IMR-90 (cell line): Measurements from ENCODE around the genes MEIOB, CCNF and PDPK1.

DNA sequence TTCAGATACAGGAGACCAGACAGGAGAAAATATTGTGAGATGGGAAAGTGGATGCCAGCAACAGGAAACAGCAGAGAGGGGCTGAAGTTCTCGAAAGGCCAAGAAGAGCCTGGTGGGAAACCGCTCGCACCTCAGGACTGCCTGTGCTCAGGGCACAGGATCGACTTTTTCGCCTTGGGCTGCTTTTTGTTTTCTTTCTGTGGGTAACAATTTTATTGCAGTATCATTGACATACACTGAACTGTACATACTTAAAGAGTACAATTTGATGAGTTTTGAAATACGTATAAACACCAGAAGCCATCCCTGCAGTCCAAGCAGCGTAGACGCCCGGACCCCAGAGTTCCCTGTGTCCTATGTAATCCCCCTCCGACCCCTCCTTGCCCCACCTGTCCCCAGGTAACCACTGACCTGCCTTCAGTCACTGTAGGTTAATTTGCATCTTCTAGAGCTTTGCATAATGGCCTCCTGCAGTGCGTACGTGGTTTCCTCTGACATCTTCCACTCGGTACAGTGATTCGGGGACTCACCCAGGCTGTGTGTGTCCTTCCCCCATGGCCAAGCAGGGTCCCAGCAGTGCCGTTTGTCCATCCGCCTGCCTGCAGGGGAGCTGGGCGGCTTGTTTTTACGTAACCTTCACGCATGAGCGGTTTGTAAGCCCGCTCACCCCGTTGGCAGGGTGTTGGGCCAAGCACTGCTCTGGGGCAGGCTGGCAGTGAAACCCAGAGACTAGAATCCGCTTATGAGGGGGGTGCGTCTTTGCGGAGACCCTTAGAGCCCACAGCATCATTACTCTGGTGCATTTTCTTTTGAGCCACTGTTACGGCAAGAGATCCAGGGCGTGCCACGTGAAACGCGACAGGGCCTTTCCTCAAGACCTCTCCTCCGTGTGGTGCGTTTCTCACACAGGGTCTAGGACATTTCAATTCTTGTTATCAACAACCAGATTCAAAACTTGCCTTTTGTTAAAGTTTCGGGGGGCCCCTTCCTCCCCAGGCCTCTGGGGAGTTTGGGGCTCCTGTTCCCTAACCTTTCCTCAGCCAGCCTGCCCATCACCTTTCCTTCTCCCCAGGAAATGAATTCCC lies 7.9 kb downstream of the MAPK8IP3 start:
- RRBS: no CpG with 5 or more reads among the region's 33 CpGs
CAGE:
- cytosol, long polyA plus RNA: no peak
- long polyA plus RNA: no peak
- nucleus, long polyA plus RNA: no peak

GRCh38 chr16:1767732-1768426 lies 3.5 kb downstream of the NME3 start:
- RRBS: no CpG with 5 or more reads among the region's 30 CpGs
CAGE:
- cytosol, long polyA plus RNA: no peak
- long polyA plus RNA: no peak
- nucleus, long polyA plus RNA: no peak

DNA sequence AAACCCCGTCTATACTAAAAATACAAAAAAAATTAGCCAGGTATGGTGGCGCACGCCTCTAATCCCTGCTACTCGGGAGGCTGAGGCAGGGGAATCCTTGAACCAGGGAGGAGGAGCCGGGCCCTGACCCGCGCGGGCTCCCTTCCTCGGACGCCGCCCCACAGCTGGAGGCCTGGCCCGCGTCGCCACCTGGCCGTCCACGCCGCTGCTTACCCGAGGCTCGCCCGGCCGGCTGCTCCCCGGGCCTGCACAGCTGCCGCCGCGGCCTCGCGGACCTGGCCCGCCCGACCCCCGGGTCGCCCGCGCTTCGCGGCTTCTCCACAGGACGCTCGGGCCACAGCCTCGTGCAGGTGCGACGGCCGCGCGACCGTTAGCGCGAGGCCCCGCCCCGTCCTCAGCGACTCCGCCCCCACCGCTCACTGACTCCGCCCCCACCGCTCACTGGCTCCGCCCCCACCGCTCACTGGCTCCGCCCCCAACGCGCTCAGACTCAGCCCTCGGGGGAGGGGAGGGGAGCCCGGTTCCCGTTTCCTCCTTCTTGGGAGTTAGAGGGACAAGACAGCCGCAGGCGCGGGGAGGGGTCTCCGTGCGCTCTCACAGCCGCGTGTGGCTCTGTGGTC lies at the start of gene MEIOB:
TSS of gene MEIOB (minus strand) at position 385 of the 620 bp plus-strand sequence.
- RRBS: 16% methylated on average over 15 of the region's 68 CpGs
CAGE:
- cytosol, long polyA plus RNA: no peak
- long polyA plus RNA: no peak
- nucleus, long polyA plus RNA: no peak

- RRBS: no CpG with 5 or more reads among the region's 17 CpGs
CAGE:
- cytosol, long polyA plus RNA: no peak
- long polyA plus RNA: no peak
- nucleus, long polyA plus RNA: no peak
Observed at GRCh38 chr16:1975928-1976521, 4.2 kb downstream of the TBL3 start.

DNA sequence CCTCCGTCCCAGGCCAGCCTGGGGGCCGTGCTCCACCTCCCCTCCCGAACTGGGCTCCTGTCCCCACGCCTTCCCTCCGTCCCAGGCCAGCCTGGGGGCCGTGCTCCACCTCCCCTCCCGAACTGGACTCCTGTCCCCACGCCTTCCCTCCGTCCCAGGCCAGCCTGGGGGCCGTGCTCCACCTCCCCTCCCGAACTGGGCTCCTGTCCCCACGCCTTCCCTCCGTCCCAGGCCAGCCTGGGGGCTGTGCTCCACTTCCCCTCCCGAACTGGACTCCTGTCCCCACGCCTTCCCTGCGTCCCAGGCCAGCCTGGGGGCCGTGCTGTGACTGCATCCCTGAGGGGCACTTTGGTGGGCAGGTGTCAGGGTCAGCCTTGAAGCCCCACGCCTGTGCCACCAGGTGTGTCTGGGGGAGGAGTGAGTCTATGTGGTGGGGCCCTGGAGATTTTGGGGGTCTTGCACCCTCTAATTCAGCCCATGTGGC lies 7.9 kb downstream of the NHERF2 start:
- RRBS: no CpG with 5 or more reads among the region's 18 CpGs
CAGE:
- cytosol, long polyA plus RNA: no peak
- long polyA plus RNA: no peak
- nucleus, long polyA plus RNA: no peak

GRCh38 chr16:2087904-2088867 lies 40.4 kb downstream of the TSC2 start:
- RRBS: 75% methylated on average over 1 of the region's 40 CpGs
CAGE:
- cytosol, long polyA plus RNA: no peak
- long polyA plus RNA: no peak
- nucleus, long polyA plus RNA: no peak

- RRBS: no CpG with 5 or more reads among the region's 10 CpGs
CAGE:
- cytosol, long polyA plus RNA: no peak
- long polyA plus RNA: no peak
- nucleus, long polyA plus RNA: no peak
Observed at GRCh38 chr16:2121455-2121769, 14.3 kb downstream of the PKD1 start.

- RRBS: no CpG with 5 or more reads among the region's 18 CpGs
CAGE:
- cytosol, long polyA plus RNA: no peak
- long polyA plus RNA: no peak
- nucleus, long polyA plus RNA: no peak
Observed at GRCh38 chr16:2123425-2123811, 12.3 kb downstream of the PKD1 start.

DNA sequence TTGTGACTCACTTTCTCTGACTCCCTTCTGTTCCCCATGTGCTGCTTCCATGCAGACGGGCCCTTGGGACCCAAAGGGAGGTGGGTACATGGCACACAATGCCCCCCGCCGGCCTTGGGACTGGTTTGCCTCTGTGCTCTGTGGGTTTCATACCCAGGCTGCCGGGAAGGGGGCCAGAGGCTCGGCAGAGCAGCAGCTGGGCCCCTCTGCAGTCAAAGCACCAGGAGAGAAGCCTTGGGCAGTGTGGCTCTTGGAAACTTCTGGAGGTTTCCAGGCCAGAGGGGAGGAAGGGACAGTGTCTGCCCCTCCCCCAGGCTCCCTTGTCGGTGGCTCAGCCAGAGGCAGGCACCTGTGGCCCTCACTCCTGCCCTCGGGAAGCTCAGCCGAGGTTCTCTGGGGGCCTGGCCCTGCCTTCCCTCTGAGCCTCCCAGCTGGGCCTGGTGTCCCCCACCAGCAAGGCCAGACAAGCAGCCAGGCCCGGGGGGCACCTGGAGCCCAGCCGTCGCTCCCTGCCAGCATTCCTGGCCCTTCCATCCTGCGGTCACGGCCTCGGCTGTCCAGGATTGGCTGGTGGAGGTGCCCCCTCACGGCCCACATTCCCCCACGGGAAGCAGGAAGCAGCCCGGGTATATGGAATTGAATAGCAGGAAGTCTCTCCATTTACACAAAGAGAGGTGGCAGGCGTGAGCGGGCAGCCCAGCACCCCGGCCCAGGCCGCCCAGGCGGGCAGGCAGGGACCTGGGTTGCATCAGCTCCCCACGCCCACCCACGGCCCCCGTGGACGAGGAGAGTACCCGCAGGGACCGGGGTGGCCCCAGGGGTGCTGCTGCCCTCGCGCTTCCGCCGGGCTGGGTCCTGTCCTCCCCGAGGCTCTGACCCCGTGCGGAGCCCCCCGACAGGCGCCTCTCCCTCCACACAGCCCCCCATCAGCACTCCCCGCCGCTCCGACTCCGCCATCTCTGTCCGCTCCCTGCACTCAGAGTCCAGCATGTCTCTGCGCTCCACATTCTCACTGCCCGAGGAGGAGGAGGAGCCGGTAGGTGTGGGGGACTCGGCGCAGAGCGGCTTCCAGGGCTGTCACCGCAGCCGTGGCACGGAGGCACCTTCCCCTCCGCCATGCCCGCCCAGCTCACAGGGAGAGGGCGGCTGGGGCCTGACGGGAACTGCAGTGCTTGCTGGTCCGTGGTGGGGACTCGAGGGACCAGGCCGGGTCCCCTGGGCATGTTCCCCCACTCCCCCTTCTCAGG lies 14.5 kb downstream of the TRAF7 start:
- RRBS: 92% methylated on average over 13 of the region's 58 CpGs
CAGE:
- cytosol, long polyA plus RNA: no peak
- long polyA plus RNA: no peak
- nucleus, long polyA plus RNA: no peak

GRCh38 chr16:2177117-2177642 lies 19.2 kb downstream of the CASKIN1 start:
- RRBS: no CpG with 5 or more reads among the region's 20 CpGs
CAGE:
- cytosol, long polyA plus RNA: no peak
- long polyA plus RNA: no peak
- nucleus, long polyA plus RNA: no peak

- RRBS: 78% methylated on average over 2 of the region's 27 CpGs
CAGE:
- cytosol, long polyA plus RNA: no peak
- long polyA plus RNA: no peak
- nucleus, long polyA plus RNA: no peak
Observed at GRCh38 chr16:2211915-2213095, 1.6 kb upstream of the BRICD5 start.

DNA sequence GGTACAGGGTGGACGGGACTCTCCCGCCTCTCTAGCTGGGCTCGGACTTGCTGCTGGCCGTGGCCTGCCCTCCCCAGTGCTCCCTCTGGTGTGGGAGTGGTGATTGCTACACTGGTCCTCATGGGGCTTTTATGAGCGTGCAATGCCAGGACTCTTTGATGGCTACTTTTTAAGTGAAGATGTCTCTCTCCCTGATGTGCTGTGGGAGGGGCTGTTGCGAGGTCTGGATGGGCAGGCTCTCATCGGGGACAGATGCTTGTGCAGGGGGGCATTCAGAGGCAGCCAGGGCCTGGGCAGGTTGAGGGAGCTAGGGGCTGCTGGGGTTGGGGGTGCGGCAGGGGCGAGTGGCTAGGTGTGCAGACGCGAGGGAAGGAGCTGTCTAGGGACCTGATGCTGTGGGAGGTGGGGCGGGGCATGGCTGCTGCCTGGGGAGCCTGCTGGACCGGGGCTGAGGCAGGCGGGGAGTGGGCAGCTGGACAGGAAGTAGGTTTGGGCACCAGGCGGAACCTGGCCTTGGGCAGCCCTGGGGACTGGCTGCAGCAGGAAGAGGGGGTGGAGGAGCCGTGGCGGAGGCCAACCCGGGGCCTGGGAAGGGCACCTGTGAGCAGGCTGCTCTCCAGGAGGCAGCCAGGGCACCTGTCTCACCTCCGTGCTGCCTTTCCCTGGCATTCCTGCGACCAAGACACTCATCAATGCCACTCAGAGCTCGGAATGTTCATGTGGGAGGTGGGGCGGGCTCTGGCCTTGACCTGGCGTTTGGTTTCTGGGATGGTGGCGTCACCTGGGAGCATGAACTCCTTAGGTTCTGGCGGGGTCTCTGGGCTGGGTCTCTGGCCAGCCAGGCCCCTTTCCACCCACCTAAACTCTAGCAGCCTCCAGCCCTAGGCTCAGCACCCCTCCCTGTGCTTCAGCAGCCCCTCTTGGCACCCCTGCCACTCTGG lies 5.9 kb upstream of the DNASE1L2 start:
- RRBS: no CpG with 5 or more reads among the region's 25 CpGs
CAGE:
- cytosol, long polyA plus RNA: no peak
- long polyA plus RNA: no peak
- nucleus, long polyA plus RNA: no peak

- RRBS: no CpG with 5 or more reads among the region's 18 CpGs
CAGE:
- cytosol, long polyA plus RNA: no peak
- long polyA plus RNA: start-site peak on the plus strand at chr16:2253204-2253293, 9 and 5 reads in 2 replicates
- nucleus, long polyA plus RNA: no peak
Observed at GRCh38 chr16:2252869-2253636, 1.7 kb upstream of the ECI1 start.

GRCh38 chr16:2328389-2329172 lies 11.9 kb downstream of the ABCA3 start:
- RRBS: no CpG with 5 or more reads among the region's 17 CpGs
CAGE:
- cytosol, long polyA plus RNA: no peak
- long polyA plus RNA: no peak
- nucleus, long polyA plus RNA: no peak

GRCh38 chr16:2429299-2430188 lies at the start of gene CCNF:
TSS of gene CCNF (plus strand) at chr16:2429447.
- RRBS: 2% methylated on average over 39 of the region's 107 CpGs
CAGE:
- cytosol, long polyA plus RNA: no peak
- long polyA plus RNA: no peak
- nucleus, long polyA plus RNA: no peak

- RRBS: 5% methylated on average over 37 of the region's 119 CpGs
CAGE:
- cytosol, long polyA plus RNA: no peak
- long polyA plus RNA: no peak
- nucleus, long polyA plus RNA: no peak
Observed at GRCh38 chr16:2473283-2474572, 1.2 kb upstream of the TBC1D24 start.

- RRBS: no CpG with 5 or more reads among the region's 18 CpGs
CAGE:
- cytosol, long polyA plus RNA: no peak
- long polyA plus RNA: no peak
- nucleus, long polyA plus RNA: no peak
Observed at GRCh38 chr16:2486116-2486556, 11.2 kb downstream of the TBC1D24 start.

DNA sequence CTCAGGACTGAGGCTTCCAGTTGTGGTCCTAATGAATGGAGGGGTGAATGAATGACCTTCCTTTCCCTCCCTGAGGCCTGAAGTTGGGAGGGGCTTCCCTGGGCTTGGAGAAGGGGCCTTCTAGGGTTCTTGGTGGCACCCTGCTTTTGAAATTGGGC lies 1.1 kb downstream of the ATP6V0C start:
CAGE:
- cytosol, long polyA plus RNA: no peak
- long polyA plus RNA: no peak
- nucleus, long polyA plus RNA: no peak

DNA sequence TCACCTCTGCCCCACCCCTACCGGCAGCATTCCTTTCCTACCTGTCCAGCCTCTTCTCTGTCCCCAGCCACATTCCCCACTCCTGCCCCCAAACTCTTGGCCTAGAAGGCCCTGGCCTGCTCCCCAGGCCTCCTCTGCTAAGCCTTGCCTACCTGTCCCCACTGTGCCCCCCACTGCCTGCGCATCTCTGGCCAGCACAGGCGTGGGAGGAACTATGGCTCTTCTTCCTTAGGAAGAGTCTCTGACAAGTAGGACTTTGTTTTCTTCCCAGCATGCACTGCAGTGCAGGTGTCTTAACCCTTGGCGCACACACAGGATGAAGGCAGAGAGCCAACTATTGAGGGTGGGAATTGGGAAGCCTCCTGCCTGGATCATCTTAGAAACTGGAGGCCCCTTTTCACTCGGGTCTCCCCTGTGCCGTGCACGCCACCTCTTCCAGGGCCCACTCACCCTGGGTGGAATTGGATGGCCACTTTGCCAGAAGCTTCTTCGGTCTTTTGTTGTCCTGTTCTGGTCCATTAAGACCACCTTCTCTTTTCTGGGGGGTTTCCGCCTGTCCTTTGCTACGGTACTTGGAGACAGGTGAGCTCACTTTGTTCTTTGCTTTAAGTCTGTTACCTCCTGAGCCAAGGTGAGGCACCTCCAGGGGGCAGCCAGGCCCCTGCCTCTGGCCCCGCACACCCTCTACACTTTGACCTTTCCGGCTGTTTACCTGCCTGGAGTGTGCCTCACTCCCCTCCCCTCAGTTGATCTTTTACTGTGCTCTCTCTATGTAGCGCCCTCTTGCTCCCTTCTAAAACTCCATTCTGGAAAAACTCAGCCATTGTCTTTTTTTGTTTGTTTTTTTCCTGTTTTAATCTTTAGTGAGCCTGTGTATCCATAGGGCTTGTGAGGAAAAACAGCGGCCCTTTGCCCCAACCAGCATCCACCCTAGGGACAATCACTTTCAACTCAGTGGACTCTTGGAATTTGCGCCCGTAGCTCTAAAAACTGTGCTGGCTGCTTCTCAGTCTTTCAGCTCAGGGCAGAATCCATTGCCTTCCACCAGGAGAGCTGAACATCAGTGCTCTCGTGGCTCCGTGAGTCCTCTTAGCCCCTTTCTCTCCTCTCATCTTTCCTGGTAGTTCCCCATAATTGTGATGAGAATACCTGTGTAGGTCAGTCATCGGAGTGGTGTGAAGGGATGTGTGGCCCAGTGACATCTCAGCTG lies 4.0 kb downstream of the AMDHD2 start:
- RRBS: no CpG with 5 or more reads among the region's 19 CpGs
CAGE:
- cytosol, long polyA plus RNA: no peak
- long polyA plus RNA: no peak
- nucleus, long polyA plus RNA: no peak

DNA sequence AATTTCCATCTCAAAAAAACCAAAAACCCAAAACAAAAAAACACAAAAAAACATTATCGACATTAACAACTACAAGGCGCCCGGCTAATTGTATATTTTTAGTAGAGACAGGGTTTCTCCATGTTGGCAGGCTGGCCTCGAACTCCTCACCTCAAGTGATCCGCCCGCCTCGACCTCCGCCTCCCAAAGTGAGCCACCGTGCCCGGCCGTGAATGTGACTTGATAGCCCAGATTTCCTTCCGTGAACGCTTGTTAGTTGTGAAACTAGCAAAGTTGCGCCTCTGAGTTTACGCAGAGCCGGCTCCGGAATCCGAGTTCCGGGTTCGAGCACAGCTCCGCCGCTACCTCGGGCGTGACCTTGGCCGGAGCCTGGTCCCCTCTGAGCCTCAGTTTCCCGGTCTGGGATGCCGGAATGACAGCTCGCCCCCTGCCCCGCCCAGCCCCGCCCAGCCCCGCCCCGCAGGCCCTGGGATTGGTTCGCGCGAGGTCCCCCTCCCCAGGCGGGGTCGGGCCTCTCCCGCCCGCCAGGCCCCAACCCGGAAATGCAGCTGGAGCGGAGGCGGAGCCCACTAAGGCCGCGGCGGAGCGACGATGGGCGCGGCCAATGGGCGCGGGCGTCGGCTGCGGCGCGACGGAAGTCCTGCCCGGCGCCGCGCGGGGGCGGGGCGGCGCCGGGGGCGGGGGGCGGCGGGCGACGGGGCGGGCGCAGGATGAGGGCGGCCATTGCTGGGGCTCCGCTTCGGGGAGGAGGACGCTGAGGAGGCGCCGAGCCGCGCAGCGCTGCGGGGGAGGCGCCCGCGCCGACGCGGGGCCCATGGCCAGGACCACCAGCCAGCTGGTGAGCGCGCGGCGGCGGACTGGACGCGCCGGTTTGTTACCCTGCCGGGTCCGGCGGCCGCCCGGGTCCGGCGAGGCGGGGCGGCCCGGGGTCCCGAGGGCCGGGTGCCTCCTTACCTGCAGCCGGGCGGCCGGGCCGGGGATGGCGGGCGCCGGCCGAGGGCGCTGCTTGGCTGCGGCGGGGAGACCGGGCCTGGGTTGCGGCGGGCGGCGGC lies at the start of gene PDPK1:
TSS of gene PDPK1 (plus strand) at position 723 of the 1,052 bp plus-strand sequence.
- RRBS: 1% methylated on average over 21 of the region's 125 CpGs
CAGE:
- cytosol, long polyA plus RNA: start-site peak on the plus strand centred at position 750 of the sequence, 136 bp wide, 58 and 178 reads in 2 replicates
- long polyA plus RNA: no peak
- nucleus, long polyA plus RNA: no peak